Ileum (tissue), 1 donor: ENCODE measurements around the gene PRMT5.

GRCh38 chr14:21719770-21720221 is 46.2 kb upstream of the OR4E1 start:
- PRO-cap: no peak

- PRO-cap: no peak
Observed at GRCh38 chr14:21768107-21769246, 94.9 kb upstream of the OR4E1 start.

DNA sequence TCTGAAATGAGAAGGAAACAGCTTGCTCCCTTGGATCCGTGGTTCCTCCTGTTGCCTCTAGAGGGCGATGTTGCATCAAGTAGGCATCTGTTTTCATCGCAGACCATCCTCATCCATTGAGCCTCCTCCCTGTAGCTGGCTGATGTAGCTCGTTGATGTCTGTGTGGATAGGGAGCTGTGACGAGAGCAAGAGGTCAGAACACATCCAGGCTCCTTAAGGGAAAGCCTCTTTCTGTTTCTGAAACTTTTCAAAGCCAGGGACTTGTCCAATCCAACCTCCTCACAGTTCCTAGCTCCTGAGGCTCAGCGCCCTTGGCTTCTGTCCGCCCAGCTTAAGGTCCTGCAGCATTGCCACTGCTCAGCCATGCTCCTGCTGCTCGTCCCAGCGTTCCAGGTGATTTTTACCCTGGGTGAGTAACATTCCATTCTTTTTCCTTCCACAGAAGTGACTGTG is 304.7 kb upstream of the OR4E1 start:
- PRO-cap: no peak

- PRO-cap: no peak
Observed at GRCh38 chr14:22070228-22070760, 396.7 kb upstream of the OR4E1 start.

GRCh38 chr14:22163052-22163598 is 425.9 kb downstream of the DAD1 start:
- PRO-cap: no peak

- PRO-cap: no peak
Observed at GRCh38 chr14:22448293-22449309, 140.4 kb downstream of the DAD1 start.

DNA sequence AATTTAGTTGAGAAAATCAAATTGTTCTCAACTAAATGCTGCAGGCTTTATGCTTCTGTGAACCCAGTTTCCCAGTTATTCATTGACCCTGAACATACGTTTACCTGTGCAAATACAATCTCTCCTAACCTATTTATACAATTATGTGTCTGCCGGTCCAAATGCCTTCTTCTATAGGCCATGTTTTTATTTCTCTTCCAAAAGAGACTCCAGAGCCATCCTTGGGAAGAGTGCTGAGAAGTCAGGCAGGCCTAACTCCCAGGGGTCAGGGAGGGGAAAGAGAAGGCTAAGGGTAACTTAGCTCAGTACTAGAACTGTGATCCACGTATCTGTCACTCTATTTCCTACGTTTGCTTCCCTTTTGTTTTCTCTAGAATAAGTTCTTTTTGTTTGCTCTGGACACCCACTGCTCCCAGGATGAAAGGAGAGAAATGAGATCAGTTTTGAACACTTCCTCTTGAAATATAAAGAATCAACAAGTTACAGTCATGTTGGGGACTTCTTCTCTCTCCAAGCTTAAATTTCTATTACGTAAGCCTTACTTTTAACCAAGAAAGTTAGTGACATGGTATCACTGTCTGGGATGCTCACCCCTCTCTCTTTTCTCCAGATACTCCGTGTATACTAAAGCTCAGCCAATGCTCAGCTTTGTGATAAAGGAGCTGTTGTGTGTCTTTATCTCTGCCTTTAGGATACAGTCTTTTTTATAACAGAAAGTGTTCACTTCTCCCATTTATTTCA is 79.2 kb downstream of the DAD1 start:
- PRO-cap: no peak

- PRO-cap: no peak
Observed at GRCh38 chr14:22510412-22510761, 78.6 kb downstream of the DAD1 start.

GRCh38 chr14:22512194-22512929 is 76.7 kb downstream of the DAD1 start:
- PRO-cap: no peak

- PRO-cap: no peak
Observed at GRCh38 chr14:22521451-22522460, 67.3 kb downstream of the DAD1 start.

DNA sequence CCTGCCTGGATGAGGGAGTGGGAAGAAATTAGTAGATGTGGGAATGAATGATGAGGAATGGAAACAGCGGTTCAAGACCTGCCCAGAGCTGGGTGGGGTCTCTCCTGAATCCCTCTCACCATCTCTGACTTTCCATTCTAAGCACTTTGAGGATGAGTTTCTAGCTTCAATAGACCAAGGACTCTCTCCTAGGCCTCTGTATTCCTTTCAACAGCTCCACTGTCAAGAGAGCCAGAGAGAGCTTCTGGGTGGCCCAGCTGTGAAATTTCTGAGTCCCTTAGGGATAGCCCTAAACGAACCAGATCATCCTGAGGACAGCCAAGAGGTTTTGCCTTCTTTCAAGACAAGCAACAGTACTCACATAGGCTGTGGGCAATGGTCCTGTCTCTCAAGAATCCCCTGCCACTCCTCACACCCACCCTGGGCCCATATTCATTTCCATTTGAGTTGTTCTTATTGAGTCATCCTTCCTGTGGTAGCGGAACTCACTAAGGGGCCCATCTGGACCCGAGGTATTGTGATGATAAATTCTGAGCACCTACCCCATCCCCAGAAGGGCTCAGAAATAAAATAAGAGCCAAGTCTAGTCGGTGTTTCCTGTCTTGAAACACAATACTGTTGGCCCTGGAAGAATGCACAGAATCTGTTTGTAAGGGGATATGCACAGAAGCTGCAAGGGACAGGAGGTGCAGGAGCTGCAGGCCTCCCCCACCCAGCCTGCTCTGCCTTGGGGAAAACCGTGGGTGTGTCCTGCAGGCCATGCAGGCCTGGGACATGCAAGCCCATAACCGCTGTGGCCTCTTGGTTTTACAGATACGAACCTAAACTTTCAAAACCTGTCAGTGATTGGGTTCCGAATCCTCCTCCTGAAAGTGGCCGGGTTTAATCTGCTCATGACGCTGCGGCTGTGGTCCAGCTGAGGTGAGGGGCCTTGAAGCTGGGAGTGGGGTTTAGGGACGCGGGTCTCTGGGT is 39.0 kb downstream of the DAD1 start:
- PRO-cap: no peak

DNA sequence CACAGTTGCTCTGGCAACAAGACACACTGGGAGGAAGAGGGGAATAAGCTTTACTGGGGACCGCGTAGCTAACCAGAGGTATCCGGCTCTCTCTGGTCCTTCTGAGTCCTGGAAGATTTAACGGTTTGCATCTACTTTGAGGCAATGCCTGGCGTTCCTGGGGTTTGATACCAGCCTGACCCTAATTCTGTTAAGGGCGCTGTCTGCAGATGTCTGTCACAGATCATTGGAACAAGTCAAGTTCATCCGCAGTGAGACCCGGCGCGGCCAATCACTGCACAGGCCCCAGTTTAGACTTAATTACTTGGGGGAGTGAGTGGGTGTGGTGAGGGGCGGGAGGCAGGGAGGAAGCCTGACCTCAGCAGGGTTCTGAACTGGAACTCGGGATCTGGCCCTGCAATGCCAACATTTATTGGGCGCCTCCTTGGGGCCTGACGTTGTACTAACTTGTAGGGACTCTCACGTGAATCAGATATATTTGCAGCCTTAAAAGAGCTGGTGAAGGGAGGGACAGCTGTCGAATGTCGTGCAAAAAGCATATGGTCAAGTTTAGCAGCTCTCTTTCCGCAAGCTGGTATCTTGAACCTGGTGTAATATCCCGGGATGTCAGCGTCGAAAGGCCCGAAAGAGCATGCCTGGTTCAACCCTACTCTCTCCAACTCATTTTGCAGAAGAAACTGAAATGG is 575 bp upstream of the DAD1 start:
- PRO-cap: bidirectional peak, plus-strand start at position 46 of the sequence, minus-strand start outside the sequence; unidirectional peak, minus-strand start at position 383 of the sequence

DNA sequence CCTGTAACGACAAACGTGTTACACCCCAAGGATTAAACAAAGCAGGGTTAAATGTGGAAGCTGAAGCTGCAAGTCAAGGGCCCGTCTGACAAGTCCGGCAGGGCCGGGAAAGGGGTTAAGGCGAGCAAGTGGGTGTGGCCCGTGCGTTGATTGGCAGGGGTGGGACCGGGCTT is 90 bp upstream of the LRP10 start:
- PRO-cap: bidirectional peak, plus-strand start outside the sequence, minus-strand start at position 90 of the sequence

- PRO-cap: no peak
Observed at GRCh38 chr14:22872874-22873275, 1.3 kb downstream of the LRP10 start.

- PRO-cap: unidirectional peak, plus-strand start at chr14:22886697; bidirectional peak, plus-strand start at chr14:22887033, minus-strand start at chr14:22886804
Observed at GRCh38 chr14:22886297-22887213, 3.5 kb downstream of the REM2 start.

GRCh38 chr14:22928804-22930070 is at the start of gene PRMT5:
TSS of gene PRMT5 (minus strand) at chr14:22929376.
- PRO-cap: bidirectional peak, plus-strand start at chr14:22929613, minus-strand start at chr14:22929365

DNA sequence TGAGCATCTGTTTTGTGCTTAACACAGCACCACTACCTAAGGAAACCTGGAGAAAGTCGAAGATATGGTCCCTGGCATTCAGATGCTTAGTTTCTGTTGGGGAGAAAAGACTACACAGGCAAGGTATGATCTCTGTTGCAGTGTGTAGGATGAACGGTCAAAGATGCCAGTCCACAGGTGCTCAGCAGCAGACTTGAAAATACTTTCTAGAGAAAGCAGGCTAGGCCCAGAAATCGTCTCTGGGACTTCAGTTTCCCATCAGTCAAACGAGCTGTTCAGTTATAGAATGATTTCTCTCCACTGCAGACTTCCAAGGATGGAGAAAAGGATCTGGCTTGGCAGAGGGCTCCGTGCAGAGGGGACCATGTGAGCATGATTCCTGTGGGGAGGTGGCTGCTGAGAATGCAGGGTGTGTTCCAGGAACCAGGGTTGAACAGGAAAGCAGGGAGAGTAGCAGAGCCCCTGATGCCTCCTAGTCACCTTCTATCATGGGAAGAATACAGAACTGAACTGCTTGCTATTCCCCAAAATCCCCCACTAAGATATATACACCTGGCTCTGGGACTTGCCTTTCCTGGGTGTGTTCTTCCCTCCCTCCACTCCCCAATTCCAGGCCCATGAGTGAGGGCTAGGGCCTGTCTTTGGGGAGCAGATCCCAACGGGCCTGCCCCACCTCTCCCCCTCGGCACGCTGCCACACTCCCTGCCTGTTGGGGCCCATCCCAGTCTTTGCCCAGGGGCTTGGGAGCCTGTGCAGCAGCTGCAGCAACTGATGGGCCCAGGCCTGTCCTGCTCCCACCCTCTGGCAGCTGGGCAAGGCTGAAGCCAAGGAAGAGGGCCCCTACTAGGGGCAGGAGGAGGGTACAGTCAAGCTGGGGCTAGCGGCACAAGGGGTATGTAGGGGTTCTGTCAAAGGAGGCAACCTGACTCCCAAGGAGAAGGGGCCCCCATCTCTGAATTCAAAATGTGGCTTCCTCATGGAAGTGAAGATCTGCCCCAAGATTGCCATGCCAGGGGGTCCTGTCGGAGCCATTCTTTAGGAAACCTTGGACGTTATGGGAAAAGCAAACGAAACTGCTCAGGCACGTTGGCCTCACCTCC is 3.3 kb downstream of the AJUBA start:
- PRO-cap: no peak

GRCh38 chr14:23033963-23034314 is 761 bp downstream of the PSMB5 start:
- PRO-cap: no peak

- PRO-cap: no peak
Observed at GRCh38 chr14:23059204-23059641, 1.9 kb upstream of the CDH24 start.

GRCh38 chr14:23126330-23127306 is 7.6 kb upstream of the CEBPE start:
- PRO-cap: no peak